Adrenal gland (tissue), 7 donors: Measurements from ENCODE around the gene DAZ4.

- PRO-cap, 3 experiments, result no peak in any of the 3 experiments
- RAMPAGE, long total RNA, 4 experiments, result no peak in any of the 4 experiments
- RRBS, result no CpG with 5 or more reads among the region's 28 CpGs
These were observed at the start of gene DAZ4 for GRCh38 chrY:24833522-24834121. TSS of gene DAZ4 (plus strand) at chrY:24833919.